ENCODE data around the gene AURKA.

- PRO-cap, result no peak
- RAMPAGE, long total RNA, result no peak
Measured at GRCh38 chr20:51426740-51427514, 115.6 kb downstream of the NFATC2 start.

GRCh38 chr20:51512578-51513294 lies 29.8 kb downstream of the NFATC2 start:
- PRO-cap, result no peak
- RAMPAGE, long total RNA, result no peak

- PRO-cap, result no peak
- RAMPAGE, long total RNA, result no peak
Measured at GRCh38 chr20:51529773-51530283, 12.7 kb downstream of the NFATC2 start.

GRCh38 chr20:51799738-51800506 lies 2.4 kb downstream of the SALL4 start:
- PRO-cap, result no peak
- RAMPAGE, long total RNA, result no peak

DNA sequence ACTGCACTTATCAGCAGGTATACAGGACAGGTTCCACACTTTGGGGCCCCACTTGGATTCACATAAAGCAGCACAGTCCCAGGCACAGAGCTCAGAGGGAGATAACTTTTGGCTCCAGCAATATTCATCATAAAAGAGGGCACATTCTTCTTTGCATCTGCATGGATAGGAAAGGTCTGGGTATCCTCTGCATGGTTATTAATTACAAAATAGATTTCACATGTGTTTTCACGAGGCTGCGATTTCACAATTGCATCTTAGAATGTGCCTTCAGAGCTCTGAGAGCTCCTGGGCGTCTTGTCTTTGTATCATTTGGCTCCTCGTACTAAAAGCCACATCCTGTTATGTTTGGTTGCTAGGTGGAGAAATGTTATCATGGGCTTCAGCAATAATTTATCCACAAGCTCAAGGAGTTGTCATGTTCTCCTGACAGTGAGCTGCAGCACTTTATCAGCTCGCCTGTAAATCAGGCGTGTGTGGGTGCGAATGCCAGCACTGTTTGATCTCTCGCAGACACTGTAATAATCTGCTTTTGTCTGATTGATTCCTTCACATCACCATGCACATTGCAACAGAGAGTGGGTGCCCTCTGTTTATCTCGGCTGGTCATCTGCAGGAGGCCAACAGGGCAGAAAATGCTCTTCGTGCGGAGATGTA lies 218.5 kb upstream of the ZFP64 start:
- PRO-cap, result no peak
- RAMPAGE, long total RNA, result no peak

DNA sequence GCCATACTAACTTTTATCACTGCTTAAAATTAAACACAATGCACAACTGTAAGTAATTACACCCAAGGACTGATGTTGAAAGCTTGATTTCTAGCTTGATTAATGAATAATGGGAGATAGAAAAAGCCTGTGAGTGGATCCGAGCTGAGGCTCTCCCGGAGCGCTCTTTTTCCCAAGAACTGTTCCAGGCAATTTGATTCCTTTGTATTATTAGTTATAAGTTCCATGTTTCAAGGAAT lies 3.6 kb downstream of the TSHZ2 start:
- PRO-cap, result no peak
- RAMPAGE, long total RNA, result no peak

DNA sequence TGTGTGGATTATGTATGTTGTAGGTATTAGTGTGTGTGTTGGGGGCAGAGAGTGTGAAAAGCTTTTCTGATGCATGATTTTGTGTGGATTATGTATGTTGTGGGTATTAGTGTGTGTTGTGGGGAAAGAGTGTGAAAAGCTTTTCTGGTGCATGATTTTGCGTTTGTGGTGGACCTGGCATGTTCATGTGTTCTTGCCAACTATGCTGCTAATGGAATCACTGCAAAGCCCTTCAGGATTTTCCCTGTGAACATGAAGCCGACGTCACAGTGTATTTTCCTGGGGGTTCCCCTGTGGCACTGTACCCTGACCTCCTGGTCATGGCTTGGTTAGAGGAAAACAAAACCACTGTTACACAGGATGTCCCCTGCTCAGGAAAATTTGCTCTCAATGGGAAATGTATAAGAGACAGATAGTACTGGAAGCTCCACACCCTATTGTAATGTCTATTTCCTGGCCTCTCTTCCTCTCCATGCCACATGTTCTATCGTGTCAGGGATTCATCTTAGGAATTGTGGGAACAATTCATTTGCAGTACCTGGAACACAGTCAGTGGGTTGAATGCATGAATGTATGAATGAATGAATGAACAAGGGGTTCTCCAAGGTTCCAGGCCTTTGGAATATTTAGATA lies 19.6 kb downstream of the TSHZ2 start:
- PRO-cap, result no peak
- RAMPAGE, long total RNA, result no peak

DNA sequence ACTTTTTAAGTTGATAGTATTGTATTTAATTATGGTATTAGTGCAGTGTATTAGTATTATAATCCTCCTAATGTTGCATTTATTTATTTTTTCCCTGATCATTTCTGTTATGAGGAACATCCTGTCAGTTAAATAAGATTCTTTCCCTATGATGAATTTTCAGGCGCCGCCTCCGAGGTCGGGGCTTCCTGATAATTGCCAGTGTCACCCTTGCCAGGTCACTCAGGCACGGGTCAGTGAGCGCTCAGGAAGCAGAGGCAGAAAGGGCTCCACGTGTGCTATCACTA lies 64.8 kb downstream of the TSHZ2 start:
- PRO-cap, result no peak
- RAMPAGE, long total RNA, result no peak

DNA sequence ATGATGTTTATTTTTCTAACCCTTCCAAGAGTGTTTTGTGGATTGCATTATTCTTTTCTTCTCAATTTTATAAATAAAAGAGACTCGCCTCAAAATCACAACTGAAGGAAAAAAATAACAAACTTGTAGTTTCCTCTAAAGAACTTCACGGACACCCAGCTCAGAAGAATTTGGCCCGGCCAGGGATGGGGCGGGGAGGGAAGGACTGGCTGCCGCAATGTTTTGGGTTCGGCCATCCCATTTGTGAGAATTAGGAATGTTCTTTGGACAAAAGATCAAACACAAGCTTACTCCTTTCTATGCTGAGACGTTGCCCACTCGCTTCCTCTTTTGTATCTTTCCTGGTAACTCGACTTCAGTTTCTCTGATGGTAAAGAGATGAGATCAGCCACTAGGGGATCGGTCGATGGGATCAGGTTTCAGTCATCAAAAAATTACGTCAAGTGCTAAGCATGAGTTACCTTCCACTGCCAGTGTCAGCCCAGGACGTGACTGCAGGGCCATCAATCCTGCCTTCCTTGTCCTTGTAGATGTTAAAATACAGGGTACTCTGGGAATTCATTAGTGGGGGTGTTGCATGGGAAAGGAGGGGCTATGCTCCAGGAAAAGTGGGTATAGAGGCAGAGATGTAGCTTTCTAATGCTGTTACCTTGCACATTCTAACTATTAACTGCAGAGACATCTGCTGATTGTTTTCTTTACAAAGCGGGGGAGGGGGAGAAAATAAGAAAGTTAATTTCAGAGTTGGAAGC lies 190.1 kb downstream of the TSHZ2 start:
- PRO-cap, result no peak
- RAMPAGE, long total RNA, result no peak

- PRO-cap, result no peak
- RAMPAGE, long total RNA, result no peak
Measured at GRCh38 chr20:53371906-53372615, 221.6 kb downstream of the ZNF217 start.

DNA sequence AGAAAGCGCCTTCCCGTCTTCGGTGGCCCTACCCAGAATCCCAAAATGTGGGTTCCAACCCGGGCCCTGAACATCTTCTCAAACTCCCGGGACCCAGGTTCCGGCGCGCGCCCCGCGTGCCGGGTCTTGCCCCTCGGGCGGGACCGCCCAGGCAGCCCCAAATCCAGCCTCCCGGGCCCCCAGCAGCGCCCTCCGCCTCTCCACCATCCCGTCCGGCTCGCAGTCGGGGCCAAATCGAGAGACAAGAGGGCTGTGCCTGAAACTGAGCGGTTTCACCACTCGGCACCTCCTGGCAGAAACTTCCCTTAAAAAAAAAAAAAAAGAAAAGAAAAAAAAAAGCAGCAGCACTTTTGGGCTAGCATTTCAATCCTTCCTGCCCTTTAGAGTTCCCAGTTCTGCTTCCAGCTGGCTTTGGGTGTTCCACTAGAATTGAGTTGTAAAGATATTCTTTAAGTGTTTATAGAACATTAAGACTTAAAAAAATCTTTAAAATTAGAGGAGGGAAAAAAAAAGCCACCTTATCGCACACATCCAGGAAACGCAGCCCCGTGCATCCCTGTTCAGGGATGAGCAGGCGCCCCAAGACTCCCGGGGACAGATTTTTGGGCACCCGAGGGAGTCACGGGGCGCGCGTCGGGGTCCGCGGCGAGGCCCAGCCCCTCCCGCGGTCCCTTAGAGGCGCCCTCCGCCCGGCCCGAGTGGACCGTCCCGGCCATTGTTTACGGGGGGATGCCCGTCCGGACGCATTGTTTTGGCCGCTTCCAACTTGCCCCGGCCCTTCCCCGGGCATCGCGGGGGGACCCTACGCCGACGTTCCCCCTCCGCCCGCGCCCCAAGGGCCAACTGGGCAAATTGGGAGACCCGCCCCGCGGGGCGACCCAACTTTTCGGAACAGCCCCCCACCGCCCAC lies 854 bp downstream of the ZNF217 start:
- PRO-cap, result no peak
- RAMPAGE, long total RNA, result no peak

- PRO-cap, result no peak
- RAMPAGE, long total RNA, result no peak
Measured at GRCh38 chr20:53643137-53643597, 49.5 kb upstream of the ZNF217 start.

DNA sequence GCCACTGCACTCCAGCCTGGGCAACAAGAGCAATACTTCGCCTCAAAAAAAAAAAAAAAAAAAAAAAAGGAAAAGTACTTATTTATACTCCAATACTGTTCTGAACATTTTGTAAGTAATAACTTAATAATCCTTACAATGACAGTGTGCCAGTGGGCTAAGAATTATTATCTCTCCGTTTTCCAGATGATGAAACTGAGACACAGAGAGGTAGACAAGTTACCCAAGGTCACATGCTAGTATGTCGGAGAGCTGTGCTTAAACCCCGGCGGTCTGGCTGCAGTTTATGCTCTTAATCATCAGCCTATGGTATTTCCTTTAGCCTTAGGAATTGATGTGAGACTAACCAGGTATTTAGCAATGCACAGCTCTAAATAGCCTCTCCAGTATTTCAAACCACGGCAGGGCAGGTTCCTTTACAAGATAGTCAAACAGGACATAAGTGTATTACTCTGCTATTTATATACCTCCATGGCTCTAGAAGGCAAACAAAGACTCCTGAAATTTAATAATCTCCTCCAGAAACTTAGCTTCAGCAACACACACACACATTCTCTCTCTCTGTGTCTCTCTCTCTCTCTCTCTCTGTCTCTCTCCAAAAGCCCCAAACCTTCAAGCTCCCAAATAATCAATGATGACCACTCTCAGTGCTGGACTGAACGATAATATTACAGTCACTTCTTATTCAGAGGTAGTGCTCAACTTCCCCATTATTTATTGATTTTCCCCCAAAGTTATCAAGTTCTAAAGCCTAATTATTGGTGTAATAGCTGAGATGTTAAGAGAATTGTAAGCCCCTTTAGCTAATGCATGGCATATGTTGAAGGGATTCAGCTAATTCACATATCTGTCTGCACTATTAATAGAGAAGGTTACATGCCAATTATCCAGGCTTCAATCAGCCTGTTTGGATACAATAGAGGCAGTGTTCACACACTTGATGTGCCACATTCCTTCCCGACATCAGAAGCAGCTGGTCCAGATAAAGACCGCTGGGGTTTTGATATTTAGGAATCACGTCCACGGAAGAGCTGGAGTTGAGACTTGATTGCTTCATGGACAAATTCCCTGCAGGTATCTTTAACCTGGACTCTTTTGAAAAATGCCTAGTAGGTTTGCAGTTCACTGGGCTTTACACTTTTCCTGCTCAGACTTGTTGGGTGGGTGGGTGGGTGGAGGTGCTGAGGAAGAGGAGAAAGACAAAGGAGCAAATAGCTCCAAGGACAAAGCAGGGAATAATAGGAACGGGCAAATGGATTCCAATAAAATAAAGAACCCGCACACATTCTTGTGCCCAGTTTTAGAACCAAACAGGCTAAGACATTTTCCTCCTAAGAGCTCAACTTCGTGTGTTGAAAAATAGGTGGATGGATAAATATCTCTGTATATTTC lies 142.3 kb upstream of the ZNF217 start:
- PRO-cap, result no peak
- RAMPAGE, long total RNA, result no peak

DNA sequence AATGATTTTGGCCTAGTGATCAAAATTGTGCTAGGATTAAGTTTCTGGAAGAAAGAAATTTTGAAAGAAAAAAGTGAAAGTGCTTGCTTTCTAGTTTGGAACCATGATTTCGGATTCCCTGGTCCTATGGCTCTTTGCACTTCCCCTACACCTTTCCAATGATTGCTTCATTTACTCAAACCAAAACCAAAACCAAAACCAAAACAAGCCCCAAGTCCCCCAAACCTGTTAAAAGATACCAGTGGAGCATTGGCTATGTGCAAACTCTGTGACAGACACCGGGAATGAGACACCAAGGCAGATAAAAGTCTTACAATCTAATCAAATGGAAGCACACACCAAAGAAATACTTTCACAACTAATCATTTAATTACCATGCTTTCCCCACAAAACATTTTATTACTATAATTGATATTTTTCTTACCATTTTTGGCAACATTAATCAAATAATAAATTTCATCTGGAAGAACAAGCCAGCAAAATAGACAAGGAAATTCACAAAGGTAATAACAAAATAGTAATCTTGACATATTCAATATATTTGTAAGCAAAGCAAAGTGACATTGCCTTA lies 174.0 kb upstream of the ZNF217 start:
- PRO-cap, result no peak
- RAMPAGE, long total RNA, result no peak

DNA sequence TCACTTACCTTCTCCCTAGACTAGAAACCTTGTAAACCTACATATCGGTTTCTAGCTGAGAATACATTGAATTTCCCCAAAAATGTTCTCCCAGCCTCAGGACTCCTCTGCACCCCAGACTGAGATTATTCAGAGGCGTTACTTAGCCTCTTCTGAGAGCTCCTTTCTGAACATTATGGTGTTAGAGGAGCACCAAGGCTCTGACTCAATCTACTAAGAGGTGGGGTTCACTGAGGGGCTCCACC lies 185.7 kb downstream of the BCAS1 start:
- PRO-cap, result no peak
- RAMPAGE, long total RNA, result no peak

- PRO-cap, result no peak
- RAMPAGE, long total RNA, result no peak
Measured at GRCh38 chr20:53914531-53915171, 155.7 kb downstream of the BCAS1 start.

- PRO-cap, result no peak
- RAMPAGE, long total RNA, result no peak
Measured at GRCh38 chr20:54068273-54068947, 2.0 kb downstream of the BCAS1 start.

GRCh38 chr20:54268444-54268643 lies 60.5 kb downstream of the PFDN4 start:
- PRO-cap, result no peak
- RAMPAGE, long total RNA, result no peak

- PRO-cap, result no peak
- RAMPAGE, long total RNA, result start-site peak on the minus strand at chr20:56392189-56392208, 25 and 47 reads in 2 replicates
Measured at GRCh38 chr20:56391467-56392335, at the start of gene AURKA. TSS of gene AURKA (minus strand) at chr20:56392215.

GRCh38 chr20:56392844-56393109 lies 332 bp downstream of the CSTF1 start:
- PRO-cap, result no peak
- RAMPAGE, long total RNA, result no peak